Hair follicular keratinocyte (primary cell): ENCODE measurements around a stretch of chr6.

DNA sequence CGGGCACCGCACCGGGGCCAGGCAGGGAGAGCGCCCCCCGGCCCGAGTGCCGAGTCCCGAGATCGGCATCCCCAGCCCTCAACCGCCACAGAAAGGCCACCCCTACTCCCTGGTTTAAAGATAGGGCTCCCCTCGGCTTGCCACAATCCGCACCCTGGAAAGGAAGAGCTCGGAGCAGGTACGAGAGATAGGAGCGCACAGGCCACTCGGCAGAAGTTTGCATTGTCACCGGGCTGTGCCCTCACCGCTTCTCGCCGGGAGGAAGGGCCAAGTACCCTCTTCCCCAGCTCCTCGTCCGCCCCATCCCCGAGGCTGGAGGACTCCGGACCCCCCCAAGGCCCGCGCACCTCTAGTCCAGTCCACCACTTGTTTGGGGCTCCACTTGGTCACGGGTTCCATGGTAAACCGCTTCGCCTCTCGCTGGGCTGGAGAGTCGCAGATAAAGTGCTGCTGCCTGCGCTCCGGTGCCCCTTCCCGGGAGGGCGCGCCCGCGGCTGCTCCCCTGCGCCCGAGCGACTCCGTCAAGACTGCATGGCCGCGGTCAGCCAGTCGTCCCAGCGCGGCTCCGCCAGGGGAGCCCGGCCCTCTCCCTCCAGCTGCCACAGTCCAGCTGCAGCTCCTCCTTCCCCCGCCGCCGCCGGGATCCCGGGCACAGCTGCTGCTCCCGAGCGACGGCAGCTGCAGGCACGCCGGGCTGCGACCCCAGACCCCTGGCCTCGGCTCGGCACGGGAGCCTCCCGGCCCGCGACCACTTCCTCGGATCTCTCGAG, 584 bp downstream of the CNKSR3 start:
- RAMPAGE, long total RNA, result no peak

GRCh38 chr6:154528494-154529036, 18.1 kb upstream of the CNKSR3 start:
- RAMPAGE, long total RNA, result no peak

DNA sequence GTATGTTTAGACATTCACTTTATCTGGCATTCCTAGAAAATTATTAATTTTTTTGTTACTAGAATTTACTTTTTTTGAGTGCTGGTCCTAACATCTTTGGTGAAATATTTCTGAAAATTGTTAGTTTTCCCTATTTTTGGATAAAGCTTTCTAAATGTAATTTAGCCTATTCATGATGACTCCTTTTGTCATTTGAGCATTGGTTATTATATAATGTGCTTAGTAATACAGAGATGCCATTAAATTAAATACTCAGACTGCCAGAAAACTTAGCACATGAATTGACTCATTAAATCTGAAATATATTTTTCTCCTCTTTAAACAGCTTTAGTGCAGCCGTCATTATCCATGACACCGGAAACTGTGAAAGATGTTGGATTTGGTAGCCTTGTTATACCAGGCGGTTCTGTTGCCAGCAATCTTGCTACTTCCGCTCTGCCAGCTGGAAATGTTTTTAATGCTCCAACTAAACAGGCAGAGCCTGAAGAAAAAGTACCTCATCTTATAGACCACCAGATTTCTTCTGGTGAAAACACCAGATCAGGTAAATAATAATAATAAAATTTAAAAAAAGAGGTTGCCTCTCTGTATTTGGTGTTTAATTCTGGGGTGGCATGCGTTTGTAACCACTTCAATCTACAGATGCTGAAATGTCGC, 97.5 kb downstream of the SCAF8 start:
- RAMPAGE, long total RNA, result no peak

- RAMPAGE, long total RNA, result no peak
Measured at GRCh38 chr6:155077002-155077792, 82.1 kb downstream of the TIAM2 start.

DNA sequence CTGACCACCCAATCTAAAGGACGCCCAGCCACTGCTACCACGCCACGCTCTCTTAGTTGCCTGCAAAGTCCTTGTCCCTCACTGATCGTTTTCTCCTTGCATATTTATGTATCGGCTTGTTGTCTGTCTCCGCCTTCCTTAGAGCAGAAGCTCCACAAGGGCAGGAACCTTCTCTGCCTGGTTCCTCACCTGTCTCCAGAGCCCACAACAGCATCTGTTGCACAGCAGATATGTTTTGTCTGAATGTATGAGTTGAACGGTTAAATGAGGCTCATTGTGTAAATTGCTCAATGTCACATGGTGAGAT, 96.0 kb downstream of the TIAM2 start:
- RAMPAGE, long total RNA, result no peak

- RAMPAGE, long total RNA, result no peak
Measured at GRCh38 chr6:155121452-155122416, 126.6 kb downstream of the TIAM2 start.

- RAMPAGE, long total RNA, result no peak
Measured at GRCh38 chr6:155128405-155128922, 133.3 kb downstream of the TIAM2 start.

DNA sequence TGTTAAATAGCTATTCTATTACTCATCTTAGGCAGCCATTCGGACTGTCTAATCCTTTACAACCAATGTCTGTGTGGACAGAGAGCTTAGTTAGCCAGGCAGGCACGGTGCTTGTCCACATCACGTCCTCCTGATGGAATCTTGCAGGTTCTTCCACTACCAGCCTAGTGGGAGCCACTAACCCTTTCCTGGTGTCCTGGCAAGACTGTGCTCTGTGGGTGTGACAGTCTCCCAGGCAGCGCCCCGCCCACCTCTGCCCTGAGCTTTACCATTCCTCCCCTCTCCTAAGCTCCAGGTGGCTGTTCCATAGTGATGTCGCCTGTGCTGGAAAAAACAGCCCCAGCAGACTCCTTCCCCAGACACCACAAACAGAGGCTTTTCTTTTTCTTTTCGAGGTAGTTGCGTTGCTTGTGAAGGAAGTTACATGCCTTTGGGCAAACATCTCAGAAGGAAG, 78.2 kb upstream of the CLDN20 start:
- RAMPAGE, long total RNA, result no peak

DNA sequence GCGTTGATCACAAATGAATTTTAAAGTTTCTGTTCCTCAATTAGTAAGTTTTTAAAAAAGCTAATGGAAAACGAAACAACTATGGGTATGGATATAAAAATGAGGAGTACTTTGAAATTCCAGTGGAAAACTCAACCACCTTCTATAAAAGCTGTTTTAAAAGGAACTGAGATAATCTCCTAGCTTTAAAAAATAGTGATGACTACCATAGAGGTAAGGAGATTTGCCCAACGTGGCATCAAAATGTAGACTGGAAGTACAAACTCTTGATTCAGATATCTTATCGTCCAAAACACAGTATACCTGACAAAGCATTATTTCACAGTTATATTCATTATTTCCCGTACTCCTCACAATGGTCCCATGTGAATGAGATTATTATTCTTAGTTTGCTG, 1.1 kb upstream of the TFB1M start:
- RAMPAGE, long total RNA, result no peak

DNA sequence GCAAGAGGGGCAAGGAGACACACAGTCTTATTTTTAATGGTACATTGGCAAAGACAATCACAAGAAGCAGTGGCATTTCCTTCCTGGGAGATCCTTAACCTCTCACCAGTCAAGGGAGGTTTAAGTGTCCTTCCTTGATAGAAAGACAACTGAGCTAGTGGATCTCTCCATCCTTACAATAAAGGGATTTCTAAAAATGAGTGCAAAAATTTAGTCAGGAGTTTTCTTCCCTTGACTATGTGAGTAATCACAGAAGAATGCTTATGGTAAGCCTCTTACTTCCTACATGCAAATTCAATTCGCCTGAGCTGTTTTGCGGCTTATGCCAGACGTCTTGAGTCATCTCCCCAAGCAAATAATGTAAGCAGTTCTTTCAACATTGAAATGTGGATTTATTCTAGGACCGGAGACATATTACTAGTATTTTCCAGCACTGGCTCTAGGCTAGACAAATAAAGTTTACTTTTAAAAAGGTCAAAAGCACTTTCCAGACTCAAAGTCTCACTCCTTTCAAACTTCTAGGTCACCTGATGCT, 37.9 kb upstream of the NOX3 start:
- RAMPAGE, long total RNA, result no peak

- RAMPAGE, long total RNA, result no peak
Measured at GRCh38 chr6:156175005-156175385, 602.2 kb upstream of the ARID1B start.

DNA sequence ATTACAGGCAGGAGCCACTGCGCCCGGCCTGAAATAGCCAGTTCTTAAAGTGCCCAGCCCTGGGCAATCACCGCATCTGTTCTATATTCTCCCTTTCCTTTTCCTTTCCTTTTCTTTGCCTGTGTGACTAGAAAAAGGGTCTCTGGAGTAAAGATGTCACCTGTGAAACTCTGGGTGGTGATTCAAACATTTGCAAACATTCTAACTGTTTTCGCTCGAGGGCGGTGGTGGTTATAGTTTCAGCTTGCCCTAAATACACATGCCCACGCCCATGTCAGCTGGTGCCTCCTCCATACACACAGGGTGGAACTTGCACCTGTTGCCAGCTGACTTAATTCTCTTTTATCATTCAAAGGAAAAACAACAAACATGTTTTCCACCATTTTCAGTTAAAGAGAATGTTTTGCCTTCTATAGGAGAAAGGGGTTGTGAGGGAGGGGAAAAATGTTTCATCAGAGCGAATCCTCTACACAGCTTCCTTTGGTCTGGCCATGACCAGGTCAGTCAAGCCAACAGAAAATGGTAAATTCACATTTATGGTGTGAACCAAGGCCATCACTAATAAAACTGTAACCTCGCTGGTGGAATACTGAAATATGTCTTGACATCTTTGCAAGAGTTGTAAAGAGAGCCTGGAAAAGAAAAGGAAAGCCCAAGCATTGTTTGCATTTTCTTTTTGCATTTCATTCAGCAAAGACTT, 381.8 kb upstream of the ARID1B start:
- RAMPAGE, long total RNA, result no peak

DNA sequence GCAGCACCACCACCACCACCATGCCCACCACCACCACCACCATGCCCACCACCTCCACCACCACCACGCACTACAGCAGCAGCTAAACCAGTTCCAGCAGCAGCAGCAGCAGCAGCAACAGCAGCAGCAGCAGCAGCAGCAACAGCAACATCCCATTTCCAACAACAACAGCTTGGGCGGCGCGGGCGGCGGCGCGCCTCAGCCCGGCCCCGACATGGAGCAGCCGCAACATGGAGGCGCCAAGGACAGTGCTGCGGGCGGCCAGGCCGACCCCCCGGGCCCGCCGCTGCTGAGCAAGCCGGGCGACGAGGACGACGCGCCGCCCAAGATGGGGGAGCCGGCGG, 969 bp downstream of the ARID1B start:
- RAMPAGE, long total RNA, result no peak

DNA sequence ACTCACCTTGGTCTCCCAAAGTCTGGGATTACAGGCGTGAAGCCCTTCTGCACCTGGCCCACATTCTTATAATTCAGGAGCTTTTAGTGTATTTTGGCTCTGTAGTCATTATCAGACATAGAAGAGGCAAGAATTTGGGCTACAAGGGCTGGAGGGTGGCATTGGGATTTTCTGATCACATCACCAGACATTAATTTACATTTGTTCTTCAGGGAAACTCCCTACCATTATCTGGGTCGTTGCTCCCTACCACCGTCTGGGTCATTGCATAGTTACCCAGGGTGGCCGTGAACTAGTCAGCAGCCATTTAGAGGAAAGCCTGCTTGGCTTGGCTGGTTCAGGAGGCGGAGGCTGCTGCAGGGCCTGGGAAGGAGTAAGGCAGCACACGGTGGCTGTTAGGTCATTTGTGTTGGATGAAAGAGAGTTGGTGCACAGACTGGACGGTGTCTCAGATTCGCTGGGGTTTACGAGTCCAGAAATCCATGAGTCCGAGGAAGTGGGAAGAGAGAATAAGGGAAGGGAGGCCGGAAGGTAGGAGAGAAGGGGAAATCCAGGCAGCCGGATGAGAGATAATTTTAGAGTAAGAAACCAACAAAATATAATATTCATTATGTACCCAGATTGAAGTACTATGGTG, 17.8 kb downstream of the ARID1B start:
- RAMPAGE, long total RNA, result no peak

DNA sequence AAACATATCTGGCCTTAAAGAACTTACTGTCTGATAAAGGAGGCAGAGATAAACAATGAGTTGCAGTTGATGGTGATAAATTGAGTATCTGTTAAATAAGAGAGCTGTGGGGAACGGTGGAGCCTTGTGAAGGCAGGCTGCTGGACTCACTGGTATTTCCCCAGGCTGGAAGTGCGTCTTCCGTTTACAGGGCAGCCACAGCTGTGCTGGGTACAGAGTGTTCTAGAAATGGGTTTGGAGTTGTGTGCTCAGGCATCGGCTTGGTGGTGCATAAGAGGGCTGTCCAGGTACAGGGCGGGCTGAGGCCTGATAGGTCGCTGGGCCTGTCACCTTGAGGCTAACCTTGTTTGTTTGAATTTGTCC, 39.3 kb downstream of the ARID1B start:
- RAMPAGE, long total RNA, result no peak

DNA sequence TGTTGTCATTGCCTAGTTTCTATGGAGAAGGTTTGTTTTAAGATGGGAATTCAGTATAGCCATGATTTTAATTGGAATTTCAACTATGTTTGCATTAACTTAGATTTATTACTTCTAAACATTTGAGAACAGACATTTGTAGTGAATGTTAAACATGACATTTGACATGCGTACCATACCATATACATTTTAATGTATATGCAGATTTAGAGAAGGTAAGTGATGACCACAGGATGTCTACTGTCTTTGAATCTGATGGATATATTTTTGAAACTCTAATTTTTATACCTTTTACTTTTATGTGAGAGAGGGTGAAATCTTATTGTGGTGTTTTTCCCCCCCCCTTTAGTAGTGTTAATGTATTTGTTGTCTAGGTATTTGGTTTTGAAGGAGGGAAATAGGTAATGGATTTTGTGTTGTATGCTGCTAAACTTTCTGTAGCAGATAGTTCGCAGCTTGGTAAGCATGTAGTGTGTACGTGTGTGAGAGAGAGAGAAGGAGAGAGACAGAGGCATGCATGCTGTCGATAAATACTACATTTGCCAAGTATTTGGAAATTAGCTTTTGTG, 159.6 kb downstream of the ARID1B start:
- RAMPAGE, long total RNA, result no peak

DNA sequence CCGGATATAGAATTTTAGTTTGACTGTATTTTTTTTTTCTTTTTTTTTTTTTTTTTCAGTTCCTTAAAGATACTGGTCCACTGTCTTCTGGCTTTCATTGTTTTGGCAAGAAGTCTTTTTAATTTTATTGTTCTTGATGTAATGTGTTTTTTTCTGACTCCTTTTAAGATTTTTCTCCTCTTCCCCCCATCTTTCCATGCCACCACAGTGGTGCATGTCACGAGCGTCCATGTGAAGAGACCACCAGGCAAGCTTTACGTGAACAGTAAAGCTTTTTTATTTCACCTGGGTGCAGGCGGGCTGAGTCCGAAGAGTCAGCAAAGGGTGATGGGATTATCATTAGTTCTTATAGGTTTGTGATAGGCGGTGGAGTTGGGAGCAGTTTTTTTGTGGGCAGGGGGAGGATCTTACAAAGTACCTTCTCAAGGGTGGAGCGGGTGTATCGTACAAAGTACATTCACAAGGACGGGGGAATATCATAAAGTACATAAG, 198.4 kb downstream of the ARID1B start:
- RAMPAGE, long total RNA, result no peak

DNA sequence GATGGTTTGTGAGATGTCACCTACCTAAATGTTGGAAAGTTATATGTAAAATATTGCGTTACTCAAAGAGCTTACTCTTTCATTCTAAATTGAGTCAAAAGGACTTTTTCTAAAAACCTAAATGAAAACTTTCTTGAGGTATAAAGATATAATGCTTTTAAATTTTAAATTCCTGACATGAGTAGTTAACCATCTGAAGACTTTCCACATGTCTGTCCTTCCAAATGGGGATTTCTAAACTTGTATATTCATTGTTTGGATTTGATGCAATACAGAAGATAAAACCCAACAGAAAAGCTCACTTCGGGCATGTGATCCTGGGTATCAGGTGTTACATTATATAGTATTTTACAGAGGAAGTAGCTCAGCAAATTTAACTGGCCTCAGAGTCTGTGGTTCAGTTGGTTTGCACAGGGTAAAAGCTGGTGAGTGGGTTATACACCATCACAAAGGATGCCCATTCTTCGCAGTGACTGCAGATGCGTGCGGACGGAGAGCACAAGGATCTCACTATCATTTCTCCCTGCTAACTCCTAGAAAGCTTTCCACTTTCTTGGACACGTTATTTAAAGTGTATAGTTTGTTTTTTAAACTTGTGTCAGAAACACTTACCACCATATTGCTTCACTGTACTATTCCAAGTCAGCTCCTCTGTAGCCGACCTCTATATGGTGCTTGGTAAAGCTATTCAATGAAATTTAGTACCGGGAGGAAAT, 236.7 kb downstream of the TMEM242 start:
- RAMPAGE, long total RNA, result no peak

DNA sequence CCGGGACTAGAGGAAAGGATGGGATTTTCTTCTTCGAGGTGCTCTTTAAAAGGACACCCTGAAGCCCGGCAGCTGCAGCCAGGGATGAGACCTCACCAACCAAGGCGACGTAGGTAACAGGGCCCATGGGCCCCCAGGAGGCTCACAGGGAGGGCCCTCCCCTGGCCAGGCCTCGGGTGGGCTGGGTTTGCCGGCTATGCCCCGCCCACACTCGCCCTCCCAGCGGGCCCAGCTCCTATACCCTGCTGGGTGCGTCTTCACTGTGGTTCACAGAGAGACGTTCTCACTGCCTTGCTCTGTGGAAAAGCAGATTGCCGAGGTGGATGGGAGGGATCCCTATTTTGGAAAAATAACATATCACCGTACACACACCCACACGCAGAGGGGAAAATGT, 49.7 kb downstream of the TMEM242 start:
- RAMPAGE, long total RNA, result no peak

GRCh38 chr6:157292421-157293158, 30.7 kb downstream of the TMEM242 start:
- RAMPAGE, long total RNA, result no peak